OCI-LY7 (cell line): Measurements from ENCODE around the genes ASB11 and ZRSR2.

DNA sequence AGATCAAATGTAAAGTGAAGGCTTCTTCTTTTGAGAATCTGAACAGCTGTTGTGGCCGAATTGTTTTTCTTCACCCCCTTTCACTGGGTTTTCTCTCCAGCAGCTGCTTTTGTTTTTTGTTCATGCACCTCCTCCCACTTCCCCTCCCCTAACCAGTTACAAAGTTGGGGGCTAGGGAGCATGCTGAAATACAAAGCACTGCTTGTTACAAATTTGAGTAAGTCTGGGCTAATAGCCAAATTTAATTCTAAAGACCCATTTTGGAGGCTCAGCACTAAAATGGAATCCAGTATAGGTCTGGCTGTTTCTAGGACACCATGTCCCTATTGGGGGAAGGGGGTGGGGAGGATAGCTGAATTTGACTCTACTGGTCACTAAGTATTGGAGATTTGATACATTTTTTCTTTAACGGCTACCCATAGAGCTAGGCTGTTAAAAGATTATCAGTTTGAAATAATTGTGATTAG lies 89.2 kb upstream of the GPM6B start:
- PRO-cap: no peak
- RAMPAGE, long total RNA: no peak

GRCh38 chrX:13933099-13933679 lies 96.5 kb downstream of the GEMIN8 start:
- PRO-cap: no peak
- RAMPAGE, long total RNA: no peak

DNA sequence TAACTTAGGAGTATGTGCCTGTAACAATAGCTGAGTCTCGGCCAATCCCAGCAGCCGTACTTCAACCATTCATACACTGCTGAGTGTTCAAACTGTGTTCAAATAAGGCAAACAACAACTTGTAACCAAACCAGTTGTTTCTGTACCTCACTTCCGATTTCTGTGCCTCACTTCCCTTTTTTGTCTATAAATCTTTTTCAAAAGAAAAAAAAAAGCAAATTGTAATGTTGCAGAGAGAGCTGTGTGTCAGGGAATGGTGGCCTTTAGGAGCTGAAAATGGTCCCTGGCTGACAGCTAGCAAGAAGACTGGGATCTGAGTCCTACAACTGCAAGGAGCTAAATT lies 45.9 kb downstream of the GEMIN8 start:
- PRO-cap: no peak
- RAMPAGE, long total RNA: no peak

- PRO-cap: no peak
- RAMPAGE, long total RNA: no peak
Observed at GRCh38 chrX:15315426-15315901, at the start of gene ASB11. Gene ASB11 (minus strand): TSS chrX:15315640.

- PRO-cap: no peak
- RAMPAGE, long total RNA: no peak
Observed at GRCh38 chrX:15530220-15530820, 29.7 kb downstream of the BMX start.

DNA sequence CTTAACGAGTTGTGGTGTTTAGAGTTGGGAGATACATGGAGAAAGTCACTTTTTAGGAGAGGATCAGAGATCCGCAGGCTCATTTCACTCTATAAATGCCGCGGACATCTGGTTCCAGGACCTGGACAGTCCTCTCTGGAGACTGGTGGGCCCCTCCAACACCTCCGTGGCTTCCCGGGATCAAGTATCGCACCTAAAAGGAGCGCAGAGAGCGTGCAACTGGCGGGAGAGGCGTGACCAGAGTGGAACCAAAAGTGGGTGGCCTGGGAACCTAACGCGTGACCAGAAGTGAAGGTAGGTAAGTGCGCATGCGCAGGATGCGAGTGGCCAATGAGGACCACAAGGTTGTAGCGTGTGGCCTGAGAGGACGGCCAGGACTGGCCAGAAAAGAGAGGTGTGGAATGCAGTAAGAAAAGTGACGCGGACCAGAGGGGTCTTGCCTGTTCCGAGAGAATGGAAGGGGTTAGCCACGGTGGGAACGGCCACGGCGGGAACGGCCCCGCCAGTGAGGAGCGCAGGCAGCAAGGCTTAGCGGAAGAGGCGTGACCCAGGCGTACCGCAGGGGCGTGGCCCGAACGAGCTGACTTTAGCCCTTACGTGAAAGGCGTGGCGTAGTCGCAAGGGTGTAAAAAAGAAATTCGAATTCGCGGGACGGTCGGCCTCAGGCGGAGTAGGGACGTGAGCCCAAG lies 10.1 kb upstream of the CLTRN start:
- PRO-cap: bidirectional peak, plus-strand start at position 406 of the sequence, minus-strand start at position 221 of the sequence; bidirectional peak, plus-strand start at position 628 of the sequence, minus-strand start at position 507 of the sequence
- RAMPAGE, long total RNA: no peak

DNA sequence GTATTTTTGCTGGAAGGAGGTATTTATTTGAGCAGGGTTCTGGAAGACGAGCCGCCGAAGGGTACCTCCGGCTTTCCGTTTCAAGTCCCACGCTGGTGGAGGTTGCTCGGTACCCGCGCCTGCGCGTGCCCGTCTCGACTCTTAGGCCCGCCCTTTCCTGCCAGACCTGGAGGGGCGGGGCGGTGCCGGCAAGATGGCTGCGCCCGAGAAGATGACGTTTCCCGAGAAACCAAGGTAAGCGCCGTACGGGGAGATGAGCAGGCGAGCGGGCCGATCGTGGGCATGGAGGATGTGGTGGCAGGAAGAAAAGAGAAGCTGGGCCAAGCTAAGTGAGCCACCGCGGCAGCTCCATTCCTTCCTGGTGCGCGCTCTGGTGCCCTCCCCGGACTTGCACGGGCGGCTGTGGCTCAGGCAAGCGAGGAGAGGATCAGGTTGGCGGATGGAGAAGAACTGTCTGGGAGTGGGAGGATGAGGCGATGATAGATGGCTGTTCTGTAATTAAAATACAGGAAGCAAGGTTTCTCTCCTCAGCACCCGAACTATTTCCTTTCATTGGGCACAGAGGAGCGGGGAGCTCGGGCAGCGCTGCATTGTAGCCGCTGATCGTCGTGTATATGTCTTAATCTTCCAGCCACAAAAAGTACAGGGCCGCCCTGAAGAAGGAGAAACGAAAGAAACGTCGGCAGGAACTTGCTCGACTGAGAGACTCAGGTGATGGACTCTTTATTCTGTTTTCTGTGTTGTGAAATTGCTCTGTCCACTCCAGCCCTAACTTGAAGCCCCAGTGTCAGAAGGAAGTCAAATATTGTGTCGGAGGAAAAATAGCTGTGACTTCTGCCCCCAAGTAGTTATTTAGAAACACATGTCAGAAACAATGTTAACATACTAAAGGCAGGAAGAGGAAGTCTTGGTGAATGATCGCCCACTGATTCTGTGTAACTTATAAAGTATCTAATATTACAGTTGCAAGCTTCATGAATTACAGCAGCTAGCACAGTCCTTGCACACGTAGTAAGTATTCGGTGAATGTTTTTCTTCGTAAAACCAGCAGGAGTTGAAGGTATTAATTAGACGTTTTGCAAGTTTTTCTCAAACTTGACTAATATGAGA lies at the start of gene ZRSR2:
TSS of gene ZRSR2 (plus strand) at position 182 of the 1,110 bp plus-strand sequence.
- PRO-cap: bidirectional peak, plus-strand start at position 191 of the sequence, minus-strand start at position 75 of the sequence; bidirectional peak, plus-strand start at position 552 of the sequence, minus-strand start at position 428 of the sequence; bidirectional peak, plus-strand start at position 688 of the sequence, minus-strand start at position 616 of the sequence
- RAMPAGE, long total RNA: start-site peak on the plus strand centred at position 219 of the sequence, 100 bp wide, 745 and 209 reads in 2 replicates

GRCh38 chrX:15853478-15854080 lies 1.0 kb downstream of the AP1S2 start:
- PRO-cap: no peak
- RAMPAGE, long total RNA: no peak

DNA sequence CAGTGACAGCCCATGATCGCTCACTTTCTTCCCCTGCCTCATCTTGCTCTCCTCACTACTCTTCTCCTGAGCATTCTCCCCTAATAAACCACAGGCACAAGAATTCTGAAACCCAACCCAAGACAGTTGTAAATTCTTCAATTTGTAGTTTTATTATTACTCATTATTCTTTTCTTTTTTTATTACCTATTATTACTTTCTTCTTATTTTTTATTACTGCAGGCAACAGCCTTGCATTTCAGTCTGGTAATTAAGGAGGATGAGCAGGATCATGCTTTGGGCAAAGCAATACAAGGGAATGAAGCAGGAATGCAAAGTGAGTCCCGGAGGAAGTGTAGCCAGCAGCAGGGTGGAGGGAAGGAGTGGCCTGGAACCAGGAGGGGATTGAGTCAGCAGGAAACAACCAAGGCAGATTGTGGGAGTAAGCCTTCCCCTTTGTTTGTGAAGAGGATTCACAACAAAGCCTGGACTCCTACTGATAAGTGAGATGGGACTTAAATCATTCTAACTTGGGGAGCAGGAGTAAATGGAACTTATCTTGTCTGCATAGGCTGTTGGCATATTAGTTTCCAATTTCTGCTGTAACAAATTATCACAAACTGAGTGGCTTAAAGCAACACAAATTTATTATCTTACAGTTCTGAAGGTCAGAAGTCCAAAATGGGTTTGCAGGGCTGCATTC lies 93.0 kb upstream of the AP1S2 start:
- PRO-cap: no peak
- RAMPAGE, long total RNA: no peak

- PRO-cap: no peak
- RAMPAGE, long total RNA: no peak
Observed at GRCh38 chrX:16576918-16577311, 73.0 kb upstream of the S100G start.

DNA sequence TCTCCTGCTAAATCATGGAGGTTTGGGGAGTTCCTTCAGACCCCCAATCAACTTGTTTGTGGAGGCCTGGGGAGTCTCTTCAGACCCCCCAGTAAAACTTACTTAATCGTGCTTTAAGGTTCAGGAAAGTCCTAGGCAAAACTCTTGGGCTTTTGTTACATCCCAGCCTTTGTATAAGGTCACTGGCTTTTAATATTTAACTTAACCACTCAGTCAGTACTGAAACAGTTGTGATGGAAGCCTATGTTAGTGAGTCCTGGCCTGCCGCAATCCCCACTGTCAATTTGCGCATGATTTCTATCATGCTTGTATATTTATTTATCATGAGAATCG lies 6.9 kb downstream of the SYAP1 start:
- PRO-cap: no peak
- RAMPAGE, long total RNA: no peak

- PRO-cap: no peak
- RAMPAGE, long total RNA: no peak
Observed at GRCh38 chrX:16762528-16763404, 23.5 kb upstream of the TXLNG start.

GRCh38 chrX:17024412-17025258 lies 78.2 kb downstream of the REPS2 start:
- PRO-cap: bidirectional peak, plus-strand start at chrX:17025048, minus-strand start at chrX:17024949
- RAMPAGE, long total RNA: no peak

DNA sequence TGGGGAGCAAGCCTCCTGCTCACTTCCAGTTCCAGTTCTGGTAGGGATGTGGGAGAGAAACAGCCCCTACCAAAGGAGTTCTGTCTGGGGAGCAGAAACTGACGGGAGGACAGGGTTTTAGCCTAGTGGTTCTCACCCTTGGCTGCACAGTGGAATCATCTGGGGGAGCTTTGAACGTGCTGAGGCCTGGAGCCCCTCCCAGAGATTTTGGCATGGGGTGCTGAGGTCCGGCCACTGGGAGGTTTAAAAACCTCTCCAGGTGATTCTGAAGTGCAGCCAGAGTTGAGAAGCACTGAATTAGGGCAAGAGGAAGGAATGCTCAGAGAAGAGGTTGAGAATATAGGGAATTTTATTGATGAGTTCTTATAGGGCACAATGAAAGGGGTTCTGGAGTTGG lies 162.6 kb downstream of the REPS2 start:
- PRO-cap: no peak
- RAMPAGE, long total RNA: no peak

GRCh38 chrX:17377048-17377699 lies 2.2 kb downstream of the NHS start:
- PRO-cap: no peak
- RAMPAGE, long total RNA: no peak

DNA sequence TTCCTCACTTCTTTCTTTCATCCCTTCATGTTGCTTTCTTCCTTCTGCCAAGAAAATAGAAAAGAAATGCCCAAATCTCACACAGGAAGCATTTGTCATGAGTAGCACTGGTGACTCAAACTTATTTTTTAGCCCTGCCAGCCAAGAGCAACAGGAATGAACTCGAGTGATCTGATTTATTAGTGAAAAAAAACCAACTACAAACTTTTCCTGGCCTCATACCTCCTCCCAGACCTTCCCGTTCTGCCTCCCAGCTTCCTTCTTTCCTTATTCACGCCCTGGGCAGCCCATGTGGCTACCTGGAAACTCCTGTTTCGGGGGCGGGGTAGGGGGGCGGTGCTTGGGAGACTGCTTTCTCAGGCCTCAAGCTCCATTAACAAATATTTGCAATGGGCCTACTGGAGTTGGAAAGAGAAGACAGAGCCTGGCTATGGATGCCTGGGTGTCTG lies 178.5 kb downstream of the NHS start:
- PRO-cap: no peak
- RAMPAGE, long total RNA: no peak

DNA sequence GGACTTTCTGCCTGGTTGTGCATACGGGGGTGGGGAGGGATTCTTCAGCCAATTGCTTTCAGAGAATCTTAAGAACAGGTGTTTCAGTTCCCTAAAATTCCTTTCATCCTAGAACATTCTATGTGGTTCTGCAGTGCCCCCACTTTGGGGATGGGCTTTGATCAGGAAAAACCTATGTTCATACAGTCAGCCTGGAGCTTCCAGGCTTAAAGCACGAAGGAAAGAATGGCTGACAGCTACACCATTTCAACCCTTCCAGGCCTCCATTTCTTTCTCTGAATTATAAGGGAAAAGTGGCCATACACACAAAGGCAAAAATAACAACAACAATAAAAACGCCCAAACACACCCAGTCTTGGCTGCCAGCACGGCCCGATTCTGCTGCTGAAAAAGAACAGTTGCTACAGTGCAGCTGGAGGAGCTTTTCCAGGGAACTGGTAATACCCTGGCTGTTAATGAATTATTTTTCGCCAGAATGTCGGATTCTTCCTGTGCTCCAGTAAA lies 6.7 kb downstream of the RAI2 start:
- PRO-cap: no peak
- RAMPAGE, long total RNA: no peak

GRCh38 chrX:18649377-18650194 lies 22.3 kb downstream of the RS1 start:
- PRO-cap: no peak
- RAMPAGE, long total RNA: no peak

- PRO-cap: no peak
- RAMPAGE, long total RNA: no peak
Observed at GRCh38 chrX:18872916-18873722, 110.8 kb downstream of the PHKA2 start.

DNA sequence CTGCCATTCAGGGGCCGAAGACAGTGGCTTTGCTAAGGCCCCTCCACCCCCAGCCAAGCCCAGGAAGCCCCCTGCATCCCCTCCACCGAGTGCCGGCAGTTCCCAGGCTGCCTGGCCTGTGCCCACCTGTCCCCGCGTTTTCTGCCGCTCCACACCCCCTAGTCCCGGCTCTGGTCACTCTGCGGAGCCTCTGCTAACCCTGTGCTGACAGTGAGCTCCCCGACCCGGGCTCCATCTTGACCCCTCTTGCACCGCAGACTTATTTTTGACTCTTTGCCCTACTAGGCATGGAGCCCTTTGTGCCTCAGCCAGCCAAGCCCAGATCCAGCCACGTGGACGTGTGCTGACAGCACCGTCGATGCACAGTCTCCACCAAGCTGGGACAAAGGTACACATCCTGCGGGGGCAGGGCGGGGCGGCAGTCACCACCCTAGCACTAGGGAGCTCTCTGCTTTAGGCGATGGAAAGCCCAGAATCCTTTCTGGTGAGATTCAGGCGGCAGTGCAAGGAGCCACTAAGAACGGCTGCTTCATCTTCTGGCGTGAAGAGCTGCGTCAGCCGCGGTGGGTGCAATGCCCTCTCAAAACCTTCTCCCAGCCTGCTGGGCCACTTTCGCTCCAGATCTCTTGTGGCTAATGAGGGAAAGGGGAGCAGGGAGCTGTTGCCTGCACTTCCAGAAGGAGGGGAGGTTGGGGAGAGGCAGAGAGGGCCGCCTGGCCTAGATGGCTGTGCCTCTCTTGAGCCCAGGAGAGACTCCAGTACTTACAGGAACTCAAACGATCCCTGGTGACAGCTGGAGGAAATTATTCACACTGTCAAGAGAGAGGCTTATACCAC lies 96.5 kb downstream of the PHKA2 start:
- PRO-cap: no peak
- RAMPAGE, long total RNA: no peak